ENCODE results near the genes FCAR, C19orf85 and ZSCAN5B.

DNA sequence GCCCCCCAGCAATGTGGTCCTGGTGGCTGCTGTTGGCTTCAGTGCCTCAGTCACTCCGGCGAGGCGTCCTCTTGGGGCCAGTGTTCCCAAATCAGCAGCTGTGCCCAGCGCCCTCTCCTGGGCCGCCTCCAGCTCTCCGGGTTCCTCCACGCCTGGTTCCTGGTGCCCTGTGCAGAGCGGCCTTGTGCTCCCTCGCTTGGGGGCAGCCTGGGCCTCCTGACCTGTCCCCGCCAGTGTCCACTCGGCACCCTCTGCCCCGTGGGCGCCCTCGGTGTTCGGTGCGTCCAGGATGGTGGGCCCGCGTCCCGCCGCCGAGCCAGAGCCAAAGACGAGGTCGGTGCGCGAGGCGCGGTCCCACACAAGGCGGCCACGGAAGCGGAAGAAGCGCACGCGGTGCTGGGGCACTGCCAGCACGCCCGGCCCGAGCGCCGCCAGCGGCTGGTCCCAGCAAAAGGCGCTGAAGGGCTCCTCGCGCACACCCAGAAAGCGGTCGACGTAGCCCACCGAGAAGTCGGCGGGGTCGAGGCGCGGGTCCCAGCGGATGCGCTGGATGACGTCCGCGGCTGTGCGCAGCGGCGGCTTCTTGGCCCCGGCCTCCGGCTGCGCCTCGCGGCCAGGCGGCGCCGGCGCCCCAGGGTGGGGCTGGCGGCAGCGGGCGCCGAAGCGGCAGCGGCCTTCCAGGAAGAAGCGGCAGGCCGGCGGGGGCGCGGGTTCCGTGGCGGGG is 651 bp downstream of the LENG9 start:
- PRO-cap = unidirectional peak, plus-strand start at position 372 of the sequence

DNA sequence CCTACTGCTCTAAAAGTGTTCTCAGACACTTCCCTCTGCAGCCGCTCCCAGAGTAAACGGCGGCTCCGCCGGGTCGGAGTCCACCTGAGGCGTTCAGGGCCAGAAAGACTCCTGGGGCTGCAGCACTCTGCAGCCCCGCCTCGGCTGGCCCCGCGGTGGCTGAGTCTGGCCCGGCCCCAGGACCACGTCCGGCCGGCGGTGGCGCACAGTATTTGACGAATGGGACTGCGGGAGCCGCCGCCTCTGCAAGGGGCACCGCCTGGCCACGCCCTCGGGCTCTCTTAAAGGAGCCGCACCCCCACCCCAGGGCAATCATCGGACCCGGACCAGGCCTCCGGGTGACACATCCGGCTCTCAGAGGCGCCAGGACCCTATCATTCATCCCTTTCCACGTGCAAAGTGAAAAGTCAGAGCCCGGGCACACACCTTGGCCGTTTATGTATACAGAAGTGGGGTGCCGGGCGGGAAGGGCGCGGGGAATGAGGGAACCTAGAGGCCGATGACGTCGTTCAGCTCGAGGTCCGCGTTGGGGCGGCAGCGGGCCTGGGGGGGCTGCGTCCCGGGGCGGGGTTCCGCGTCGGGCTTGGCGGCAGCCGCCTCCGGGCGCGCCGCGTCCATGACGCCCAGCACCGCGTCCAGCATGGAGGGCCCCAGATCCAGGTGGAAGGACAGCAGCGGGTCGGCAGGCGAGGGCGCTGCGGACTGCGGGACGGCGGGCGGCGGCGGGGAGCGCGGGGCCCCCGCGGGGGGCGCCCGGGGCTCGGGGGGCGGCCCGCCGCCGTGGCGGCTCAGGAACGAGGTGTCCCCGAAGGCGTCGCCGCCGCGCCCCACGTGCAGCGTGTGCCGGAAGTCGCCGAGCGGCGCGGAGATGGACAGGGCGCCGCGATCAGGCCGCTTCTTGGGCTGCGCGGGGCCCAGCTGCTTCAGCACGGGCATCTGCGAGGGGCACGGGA is 1.3 kb upstream of the LENG9 start:
- PRO-cap = bidirectional peak, plus-strand start at position 208 of the sequence, minus-strand start at position 221 of the sequence

DNA sequence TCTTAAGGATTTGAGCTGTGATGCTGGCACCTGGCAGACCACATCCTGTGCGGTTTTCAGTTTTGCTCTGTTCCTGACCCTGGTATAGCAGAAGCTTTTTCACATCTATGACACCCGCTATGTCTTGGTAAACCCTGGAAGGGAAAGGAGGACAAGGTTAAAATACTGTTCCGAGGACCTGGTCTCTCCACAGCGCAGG is 4.9 kb upstream of the LAIR2 start:
- PRO-cap = no peak

DNA sequence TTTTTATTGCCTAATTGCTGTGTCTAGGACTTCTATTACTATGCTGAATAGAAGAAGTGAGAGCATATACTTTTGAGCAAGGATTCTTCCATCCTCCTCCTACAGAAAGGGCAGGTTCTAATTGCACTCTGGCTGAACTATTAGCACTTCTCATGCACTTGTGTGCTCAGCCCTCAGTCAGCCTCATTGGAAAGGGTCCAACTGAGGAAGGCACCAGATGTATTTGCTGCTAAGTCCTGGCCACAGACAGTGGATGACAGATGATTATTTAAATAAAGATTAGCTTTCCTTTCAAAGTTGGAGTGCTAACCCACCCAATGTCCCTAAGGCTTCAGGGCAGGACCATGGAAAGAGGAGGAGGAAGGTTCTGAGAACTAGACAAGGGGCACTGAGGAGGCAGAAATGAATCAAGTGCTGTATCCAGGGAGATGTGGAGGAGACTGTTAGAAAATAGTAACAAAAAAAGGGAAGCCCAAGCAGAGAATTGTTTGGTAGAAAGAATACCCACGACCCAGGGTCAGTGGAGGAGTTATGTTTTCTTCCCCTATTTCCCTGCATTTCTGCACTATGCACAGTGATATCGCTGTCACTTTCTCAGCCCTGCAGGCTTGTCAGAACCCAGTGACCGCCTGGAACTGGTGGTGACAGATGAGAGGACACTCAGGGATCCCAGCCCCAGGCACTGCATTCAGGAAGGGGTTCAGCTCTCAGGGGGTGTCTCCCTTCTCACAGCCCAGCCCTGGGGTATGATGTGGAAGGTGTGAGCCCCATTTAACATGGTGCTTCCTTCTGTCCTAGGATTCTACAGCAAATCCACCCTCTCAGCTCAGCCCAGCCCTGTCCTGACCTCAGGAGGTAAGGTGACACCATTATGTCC is 8.1 kb downstream of the LILRB4 start:
- PRO-cap = no peak

- PRO-cap = unidirectional peak, plus-strand start at chr19:54874250
Measured at GRCh38 chr19:54873918-54874753, at the start of gene FCAR. TSS of gene FCAR (plus strand) at chr19:54874235.

DNA sequence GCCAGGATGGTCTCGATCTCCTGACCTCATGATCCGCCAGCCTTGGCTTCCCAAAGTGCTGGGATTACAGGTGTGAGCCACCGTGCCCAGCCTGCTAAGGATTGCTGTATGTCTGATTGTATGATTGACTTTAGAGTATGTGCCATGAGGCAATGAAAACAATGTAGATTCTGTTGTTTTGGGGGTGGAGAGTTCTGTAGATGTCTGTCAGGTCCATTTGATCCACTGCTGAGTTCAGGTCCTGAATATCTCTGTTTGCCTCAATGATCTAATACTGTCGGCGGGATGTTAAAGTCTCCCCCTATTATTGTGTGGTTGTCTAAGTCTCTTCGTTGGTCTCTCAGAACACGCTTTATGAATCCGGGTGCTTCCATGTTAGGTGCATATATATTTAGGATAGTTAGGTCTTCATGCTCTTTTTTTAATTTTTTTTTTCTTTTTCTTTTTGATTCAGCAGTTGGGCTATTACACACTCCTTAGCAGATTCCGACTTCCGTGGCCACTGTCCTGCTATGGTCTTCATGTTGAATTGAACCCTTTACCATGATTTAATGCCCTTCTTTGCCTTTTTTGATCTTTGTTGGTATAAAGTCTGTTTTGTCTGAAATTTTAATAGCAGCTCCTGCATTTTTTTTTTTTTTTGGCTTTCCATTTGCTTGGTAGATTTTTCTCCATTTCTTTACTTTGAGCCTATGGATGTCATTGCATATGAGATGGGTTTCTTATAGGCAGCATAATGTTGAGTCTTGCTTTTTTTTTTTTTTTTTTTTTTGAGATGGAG is 4.3 kb downstream of the FCAR start:
- PRO-cap = no peak

DNA sequence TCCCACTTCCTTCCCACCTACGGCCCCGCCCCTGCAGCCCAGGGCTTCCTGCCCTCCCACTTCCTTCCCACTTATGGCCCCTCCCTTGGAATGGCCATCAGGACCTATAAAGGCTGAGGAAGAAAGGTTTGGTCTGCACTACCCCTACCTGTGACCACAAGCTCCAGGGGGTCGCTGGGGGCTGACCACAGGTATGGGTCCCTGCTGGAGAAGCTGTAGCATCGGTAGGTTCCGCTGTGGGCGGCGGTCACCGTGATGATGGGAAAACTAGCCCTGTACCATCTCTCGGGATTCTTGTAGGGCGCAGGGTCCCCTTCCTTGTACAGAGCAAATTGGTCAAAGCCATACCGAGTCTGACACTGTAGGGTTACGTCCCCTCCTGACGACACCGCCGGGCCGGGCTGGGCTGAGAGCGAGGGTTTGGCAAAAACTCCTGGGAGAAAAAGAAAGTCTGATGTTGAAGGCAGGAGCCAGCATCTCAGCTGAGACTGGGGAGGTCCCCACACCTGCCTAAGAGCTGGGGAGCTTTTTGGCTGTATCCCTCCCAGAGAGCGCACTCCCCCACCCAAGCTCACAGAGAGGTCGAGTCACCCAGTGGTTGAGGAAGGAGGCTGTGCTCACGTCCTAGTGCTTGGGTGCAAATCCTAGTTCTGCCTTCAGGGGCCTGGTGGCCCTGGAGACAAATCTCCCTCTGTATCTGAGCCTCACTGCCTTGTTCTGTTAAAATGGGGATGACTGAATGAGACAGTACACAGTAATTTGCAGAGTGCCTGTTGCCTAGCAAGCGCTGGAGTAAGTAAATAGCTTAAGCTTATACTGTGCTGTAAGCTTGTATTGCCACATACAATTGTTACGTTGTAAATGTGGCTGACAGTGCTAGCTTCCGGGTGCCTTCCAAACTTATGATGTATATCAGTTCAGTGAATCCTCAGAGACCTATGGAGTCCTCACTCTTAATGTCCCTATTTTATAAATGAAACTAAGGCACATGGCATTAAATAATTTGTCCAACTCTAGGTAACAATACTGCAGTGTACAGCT is 10.3 kb downstream of the GP6 start:
- PRO-cap = no peak

DNA sequence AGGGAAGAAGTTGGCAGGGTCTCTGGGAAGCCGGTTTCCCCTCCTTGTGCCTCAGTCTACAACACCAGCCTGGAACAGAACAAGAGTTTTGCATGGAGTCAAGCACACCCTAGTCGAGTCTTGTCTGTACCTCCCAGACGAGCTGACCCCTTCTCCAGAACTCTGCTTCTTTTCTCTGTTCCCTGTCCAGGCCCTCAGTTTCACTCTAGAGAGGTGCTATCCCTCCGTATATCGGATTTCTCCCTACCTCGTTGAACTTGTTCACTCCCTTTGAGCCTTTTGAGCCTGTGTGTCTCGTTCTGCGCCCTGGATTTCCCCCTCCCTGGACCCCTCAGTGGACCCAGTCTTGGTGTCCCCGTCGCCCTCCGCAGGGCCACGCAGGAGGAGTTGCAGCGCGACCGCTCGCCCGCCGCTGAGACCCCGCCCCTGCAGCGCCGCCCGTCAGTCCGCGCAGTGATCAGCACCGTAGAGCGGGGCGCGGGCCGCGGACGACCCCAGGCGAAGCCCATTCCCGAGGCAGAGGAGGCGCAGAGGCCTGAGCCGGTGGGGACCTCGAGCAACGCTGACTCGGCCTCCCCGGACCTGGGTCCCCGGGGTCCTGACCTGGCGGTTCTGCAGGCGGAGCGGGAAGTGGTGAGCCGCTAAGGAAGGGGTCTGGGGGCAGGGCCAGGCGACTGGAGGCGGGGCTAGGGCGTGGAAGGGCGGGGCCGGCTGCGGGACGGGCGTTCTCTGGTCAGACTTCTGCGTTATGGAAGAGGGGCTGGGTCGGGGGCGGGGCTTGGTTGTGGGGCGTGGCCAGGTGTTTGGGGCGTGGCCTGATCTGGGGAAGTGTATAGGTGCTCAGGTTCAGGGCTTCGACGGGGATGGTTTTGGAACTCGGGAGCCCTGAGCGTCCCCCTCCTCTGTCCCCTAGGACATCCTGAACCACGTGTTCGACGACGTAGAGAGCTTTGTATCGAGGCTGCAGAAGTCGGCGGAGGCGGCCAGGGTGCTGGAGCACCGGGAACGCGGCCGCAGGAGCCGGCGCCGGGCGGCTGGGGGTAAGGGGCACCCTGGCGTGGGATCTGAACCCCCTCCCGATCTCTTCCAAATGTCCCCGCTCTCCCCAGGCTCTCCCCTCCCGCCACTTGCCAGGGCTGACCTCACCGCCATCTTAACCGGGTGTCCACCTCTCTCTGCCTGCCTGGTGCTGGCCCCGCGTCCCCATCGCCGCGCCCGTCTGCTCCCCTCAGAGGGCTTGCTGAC is 5.6 kb downstream of the EPS8L1 start:
- PRO-cap = bidirectional peak, plus-strand start at position 863 of the sequence, minus-strand start at position 614 of the sequence

DNA sequence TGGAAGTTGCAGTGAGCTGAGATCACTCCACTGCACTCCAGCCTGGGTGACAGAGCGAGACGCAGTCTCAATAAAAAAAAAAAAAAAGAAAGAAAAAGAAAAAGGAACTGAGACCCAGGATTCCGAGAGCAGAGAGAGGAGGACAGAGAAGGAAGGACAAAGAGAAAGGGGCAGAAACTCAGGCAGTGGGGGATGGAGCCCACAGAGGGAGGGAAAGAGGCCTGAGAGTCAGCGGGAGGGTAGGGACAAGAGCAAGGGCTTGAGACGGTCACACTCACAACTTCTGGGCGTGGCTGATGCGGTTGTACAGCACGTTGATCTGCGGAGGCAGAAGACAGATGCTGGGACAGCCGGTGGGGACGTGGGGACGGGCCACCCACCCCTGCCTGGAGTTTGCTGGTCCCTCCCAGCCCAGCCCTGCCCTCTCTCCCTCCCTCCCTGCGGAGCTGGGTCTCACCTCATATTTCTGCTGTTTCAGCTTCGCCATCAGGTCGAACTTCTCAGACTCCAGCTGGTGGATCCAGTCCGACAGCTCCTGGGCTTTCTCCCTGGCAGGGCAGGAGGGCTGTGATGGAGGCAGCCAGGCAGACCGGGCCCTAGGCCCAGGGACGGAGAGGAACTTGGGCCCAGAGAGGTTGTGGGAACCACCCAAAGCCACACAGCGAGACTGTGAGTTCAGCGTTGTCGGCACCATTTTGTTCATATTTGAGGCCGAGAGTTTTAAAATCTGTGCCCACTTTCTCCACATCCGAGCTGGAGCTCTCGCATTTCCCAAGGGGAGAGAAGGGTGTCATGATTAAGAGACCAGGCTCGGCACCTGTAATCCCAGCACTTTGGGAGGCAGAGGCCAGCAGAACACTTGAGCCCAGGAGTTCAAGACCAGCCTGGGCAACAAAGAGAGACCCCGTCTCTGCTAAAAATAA is 15.1 kb downstream of the TNNT1 start:
- PRO-cap = no peak

GRCh38 chr19:55141034-55141649 is 7.9 kb downstream of the TNNT1 start:
- PRO-cap = no peak

DNA sequence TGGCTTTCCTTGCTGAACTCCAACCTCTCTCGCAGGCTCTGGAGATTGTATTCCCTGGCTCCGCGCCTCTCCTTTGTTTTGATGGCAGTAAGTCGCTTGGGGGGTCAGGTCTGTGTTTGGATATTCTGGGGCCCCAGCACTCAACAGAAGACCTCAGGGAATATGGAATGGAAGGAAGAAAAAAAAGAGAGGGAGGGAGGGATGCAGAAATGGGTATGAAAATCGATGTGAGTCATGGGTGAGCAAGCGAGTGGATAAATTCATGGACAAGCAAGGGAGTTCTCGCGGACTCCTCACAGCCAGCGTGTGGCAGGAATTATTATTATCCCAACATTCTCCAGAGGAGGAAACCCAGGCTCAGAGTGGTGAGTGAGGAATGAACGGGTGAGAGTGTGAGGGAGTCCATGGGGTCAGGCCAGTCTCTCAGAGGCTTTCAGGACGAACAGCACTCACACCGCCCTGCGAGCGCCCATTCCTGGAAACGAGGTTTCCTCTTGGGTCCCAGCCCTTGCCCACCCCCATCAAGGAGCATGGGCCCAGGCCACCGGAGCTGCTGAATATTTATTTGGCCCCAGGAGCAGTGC is 6.2 kb upstream of the DNAAF3 start:
- PRO-cap = no peak

GRCh38 chr19:55245972-55246222 is 12.9 kb downstream of the PPP6R1 start:
- PRO-cap = no peak

DNA sequence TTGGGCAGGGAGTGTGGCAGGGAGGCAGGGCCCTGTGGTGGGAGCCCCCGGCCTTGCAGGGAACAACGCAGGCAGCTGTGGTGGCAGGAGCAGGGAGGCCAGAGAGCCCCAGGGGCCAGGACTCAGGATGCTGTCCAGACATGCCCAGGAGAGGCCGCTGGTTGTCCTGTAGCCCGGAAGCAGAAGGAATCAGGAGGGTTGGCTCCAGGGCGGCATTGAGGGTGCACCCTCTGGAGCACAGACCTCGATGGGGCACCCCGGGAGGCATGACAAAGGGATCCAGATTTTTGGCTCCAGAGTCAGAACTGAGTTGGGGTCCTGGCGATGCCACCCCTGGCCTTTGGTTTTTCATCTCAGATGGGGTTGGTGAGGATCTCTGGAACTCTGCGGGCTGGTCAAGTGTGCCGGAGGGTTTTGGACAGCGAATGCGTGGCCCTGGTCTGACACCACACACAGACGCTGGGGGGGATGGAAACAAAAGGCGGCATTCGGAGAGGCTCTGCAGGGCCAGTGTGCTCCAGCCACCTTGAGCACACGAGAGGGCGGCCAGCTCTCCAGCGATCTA is 5.0 kb downstream of the KMT5C start:
- PRO-cap = no peak

DNA sequence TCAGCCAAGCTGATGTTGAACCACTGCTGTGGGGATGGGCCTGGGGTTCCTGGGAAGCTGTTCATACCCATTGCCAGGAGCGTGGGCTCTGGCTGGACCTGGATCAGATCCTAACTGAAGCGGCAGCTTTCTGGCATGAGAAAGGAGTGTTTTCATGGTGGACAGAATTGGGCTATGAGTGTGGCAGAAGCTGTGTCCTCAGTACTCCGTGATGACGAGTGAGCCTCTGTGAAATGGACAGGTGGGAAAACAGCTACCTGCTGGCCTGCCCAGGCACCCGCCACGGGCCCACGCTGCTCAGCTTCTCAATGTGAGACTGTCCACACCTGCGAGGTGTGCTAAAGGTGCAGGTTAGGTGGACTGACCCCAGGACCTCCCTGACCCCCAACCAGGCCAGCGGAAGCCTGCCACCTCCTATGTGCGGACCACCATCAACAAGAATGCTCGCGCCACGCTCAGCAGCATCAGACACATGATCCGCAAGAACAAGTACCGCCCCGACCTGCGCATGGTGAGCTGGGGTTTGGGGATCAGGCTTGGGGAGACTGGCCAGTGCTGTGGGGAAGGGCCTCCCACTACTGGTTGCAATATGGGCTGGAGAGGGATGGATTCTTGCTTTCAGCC is 1.9 kb downstream of the RPL28 start:
- PRO-cap = no peak

GRCh38 chr19:55464651-55465016 is at the start of gene C19orf85:
TSS of gene C19orf85 (minus strand) at chr19:55464751.
- PRO-cap = no peak

GRCh38 chr19:55652773-55653253 is 2.0 kb upstream of the U2AF2 start:
- PRO-cap = no peak

- PRO-cap = bidirectional peak, plus-strand start at chr19:55655039, minus-strand start at chr19:55654853
Measured at GRCh38 chr19:55654702-55654932, 218 bp upstream of the U2AF2 start.

DNA sequence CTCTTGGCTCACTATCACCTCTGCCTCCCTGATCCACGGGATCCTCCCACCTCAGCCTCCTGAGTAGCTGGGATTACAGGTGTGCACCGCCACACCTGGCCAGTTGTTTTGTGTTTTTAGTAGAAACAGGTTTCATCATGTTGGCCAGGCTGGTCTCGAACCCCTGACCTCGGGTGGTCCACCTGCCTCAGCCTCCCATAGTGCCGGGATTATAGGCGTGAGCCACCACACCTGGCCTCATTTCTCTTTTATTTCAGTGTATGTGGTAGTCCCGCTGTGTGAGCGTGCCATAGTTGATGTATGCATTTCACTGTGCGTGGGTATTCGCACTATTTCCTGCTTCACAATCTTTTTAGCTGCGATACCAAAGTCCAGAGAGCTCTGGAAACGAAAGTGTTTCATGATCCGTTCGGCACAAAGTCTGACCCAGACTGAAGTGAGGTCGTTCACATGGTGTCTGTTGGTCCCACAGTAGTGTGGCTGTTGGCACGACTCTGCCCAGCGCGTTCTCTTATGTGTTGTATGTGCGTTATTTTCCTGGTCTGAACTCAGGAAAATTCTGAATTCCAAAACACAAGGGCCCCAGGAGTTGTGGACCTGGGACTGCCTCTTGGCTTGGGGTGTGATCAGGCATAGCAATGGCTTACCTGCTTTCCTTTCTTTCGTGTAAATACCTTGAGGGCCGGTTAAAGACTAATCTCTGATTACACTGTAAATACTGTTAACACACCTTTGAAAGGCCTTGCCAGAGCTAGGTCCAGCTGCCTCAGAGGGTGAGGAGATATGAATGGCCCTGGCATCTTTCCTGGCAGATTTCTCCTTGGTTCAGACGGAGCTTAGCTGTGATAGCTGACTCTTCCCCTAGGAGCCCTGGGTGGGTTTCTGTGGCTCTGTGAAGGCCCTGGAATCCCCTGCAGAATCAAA is 8.7 kb downstream of the EPN1 start:
- PRO-cap = no peak

GRCh38 chr19:55711884-55712263 is 26.3 kb downstream of the NLRP9 start:
- PRO-cap = no peak

DNA sequence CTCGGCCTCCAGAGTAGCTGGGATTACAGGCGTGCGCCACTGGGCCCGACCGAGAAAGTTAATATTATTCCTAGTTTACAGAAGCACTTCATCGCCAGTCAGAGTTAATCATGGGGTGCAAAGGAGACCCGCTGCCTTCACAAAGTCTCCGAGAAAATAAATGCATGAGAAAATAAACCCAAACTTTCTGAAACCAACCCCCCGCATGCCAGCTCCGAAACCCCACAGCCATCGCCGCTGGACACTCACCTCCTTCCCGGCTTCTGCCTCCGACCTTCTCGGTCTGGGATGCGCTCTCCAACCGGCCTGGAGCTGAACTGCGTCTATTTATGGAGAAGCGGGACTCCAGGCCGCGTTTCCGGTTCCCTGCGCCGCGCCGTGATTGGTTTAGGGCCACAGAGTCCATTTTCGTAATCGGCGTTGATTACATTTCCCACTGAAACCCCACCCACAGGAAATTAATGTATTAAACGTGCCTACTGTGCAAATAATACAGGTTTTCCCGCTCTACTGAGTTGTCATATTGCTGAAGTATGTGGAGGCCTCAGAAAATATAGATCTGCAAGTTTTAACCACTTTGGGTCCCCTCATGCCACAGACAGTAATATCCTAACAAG is at the start of gene ZSCAN5B:
TSS of gene ZSCAN5B (minus strand) at position 299 of the 617 bp plus-strand sequence.
- PRO-cap = no peak